M059J (cell line): ENCODE data around the genes CABP1 and TMEM120B.

DNA sequence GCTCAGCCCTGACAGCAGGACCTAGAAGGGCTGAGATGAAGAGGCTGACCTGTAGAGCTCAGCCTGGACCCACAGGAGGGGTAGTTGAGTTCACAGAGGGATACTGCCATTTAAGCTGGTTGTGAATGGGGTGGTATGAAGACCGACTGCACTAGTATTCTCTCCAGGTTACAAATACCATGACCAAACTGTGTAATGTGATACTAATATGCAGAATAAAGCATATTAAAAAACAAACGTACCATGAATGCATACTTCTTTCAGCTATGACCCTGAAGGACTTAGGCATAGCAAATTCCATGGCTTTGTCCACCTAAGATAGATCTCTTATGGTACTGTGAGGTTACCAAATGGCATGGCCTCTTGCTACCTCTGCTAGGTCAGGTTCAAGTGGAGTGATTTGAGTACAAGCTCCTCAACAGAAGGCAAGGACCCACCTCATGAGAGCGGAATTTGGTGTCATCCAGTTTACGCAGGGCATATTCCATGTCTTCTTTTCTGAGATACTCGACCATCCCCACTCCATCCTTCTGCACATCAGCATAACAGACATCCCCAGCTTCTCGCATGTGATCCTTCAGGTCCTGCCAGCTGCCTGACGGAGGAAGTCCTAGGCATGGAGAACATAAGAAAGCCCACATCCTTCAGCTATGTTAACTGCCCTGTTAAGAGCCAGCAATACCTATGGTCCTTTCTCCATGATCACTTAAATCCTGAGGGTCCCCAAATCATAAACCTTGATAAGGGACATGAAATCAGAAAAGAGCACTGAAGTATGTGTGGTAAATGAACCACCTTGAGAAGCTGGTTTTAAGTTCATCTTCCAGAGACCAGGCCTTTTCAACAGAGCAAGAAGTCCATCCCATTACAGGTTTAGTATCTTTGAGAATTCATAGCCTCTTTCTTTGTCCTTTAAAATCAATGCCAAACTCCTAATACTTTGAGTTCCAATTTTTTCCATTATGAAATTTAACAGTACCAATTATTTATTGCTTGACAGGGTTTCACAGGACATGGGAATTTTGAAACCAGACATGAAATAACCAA, 5.7 kb downstream of the SRSF9 start:
- RAMPAGE, long total RNA = no peak

- RAMPAGE, long total RNA = no peak
Observed at GRCh38 chr12:120580127-120580602, 1.0 kb downstream of the POP5 start.

- RAMPAGE, long total RNA = no peak
Observed at GRCh38 chr12:120588764-120589616, 7.8 kb upstream of the POP5 start.

- RAMPAGE, long total RNA = no peak
Observed at GRCh38 chr12:120640357-120641141, at the start of gene CABP1. CABP1 (plus strand) TSS chr12:120640626.

- RAMPAGE, long total RNA = no peak
Observed at GRCh38 chr12:120668755-120669945, 17.8 kb upstream of the MLEC start.

DNA sequence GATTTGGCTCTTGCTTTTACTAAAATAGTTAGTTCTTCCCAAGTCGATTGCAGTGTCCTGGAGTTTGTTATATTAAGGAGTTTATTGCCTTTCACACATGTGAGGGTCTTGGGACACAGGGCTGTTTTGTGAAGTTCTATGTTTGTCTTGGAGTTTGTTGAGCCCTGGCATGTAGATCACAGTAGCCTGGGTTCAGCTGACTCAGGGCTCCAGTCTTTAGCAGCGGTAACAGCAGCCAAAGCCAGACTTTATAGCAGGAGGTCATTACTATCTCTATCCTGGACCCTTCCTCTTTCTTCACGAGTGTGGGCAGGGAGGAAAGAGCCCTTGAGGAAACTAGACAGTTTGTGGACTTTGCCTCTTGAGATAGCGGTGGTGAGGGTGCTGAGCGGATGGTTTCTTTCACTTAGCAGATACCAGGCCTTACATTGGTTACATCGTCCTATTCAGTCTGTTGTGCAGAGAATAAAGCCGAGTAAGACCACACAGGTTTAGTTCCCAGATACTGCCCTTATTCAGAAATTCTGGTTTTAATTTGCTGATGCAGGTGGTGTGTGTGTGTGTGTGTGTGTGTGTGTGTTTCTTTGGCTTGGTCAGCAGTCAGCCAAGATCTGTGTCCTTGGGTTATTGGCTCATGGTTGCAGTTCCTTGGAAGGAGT, 1.8 kb downstream of the MLEC start:
- RAMPAGE, long total RNA = no peak

- RAMPAGE, long total RNA = no peak
Observed at GRCh38 chr12:120698453-120699407, 11.5 kb upstream of the UNC119B start.

GRCh38 chr12:120904563-120904974, 411 bp upstream of the SPPL3 start:
- RAMPAGE, long total RNA = no peak

DNA sequence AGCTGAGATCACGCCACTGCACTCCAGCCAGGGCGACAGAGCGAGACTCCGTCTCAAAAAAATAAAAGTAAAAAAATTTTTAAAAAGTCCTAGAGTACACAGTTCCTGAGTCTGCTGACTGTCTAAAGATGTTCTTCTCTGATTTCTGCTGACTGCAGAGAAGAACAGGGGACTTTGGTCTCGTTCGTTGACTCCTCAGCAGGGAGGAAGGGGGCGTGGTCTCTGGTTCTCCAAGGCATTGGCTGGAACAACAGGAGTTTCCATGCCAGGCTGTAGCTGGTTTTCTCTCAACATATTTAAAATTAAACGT, 16.8 kb upstream of the HNF1A start:
- RAMPAGE, long total RNA = no peak

GRCh38 chr12:121025550-121026241, 9.4 kb upstream of the C12orf43 start:
- RAMPAGE, long total RNA = no peak

GRCh38 chr12:121452241-121453189, 52.6 kb downstream of the RNF34 start:
- RAMPAGE, long total RNA = no peak

- RAMPAGE, long total RNA = no peak
Observed at GRCh38 chr12:121466225-121466854, 66.4 kb downstream of the RNF34 start.

DNA sequence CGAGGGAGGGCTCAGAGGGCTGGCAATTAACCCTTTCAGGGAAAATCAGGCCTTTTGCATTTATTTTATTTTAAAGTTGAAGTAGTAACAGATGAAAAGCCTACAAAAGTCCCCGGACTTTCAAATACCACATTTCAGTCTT, 9.4 kb upstream of the KDM2B start:
- RAMPAGE, long total RNA = no peak

- RAMPAGE, long total RNA = no peak
Observed at GRCh38 chr12:121610145-121610468, 29.3 kb upstream of the KDM2B start.

DNA sequence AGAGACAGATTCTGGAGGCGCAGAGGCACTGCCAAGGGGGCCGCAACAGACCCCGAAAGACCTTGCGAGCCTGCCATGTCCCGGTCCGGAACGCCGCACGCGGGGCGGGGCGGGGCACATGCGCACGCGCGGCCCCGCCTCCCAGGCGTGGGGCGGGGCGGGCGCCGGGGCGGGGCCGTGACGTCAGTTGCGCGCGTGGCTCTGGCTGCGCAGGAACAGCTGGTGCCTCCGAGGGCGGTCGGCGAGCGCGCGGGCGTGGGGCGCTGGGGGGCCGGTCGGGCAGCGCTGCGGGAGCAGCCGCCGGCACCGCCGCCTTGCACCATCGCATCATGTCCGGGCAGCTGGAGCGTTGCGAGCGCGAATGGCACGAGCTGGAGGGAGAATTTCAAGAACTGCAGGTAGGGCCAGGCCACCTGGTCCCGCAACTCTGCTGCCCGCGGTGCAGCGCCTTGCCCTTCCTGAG, at the start of gene TMEM120B:
Gene TMEM120B, plus strand, starts transcription at position 186 of the 463 bp plus-strand sequence.
- RAMPAGE, long total RNA = no peak

GRCh38 chr12:121786952-121787559, 6.4 kb downstream of the RHOF start:
- RAMPAGE, long total RNA = no peak

GRCh38 chr12:121794909-121795207, 1.4 kb upstream of the RHOF start:
- RAMPAGE, long total RNA = no peak

GRCh38 chr12:121800441-121800802, 3.4 kb upstream of the SETD1B start:
- RAMPAGE, long total RNA = no peak

- RAMPAGE, long total RNA = no peak
Observed at GRCh38 chr12:121814495-121815040, 10.8 kb downstream of the SETD1B start.

DNA sequence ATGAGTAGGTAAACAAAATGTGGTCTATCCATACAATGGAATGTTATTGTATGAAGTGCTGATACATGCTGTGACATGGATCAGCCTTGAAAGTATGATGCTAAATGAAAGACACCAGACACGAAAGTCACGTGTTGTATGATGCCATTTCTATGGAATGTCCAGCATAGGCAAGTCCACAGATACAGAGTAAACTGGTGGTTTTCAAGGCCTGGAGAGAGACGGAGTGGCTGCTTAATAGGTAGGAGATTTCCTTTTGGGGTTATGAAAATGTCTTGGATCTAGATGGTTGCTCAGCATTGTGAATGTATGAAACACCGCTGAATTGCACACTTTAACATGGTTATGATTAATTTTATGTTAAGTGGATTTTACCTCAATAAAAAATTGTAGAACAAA, 31.7 kb downstream of the CFAP251 start:
- RAMPAGE, long total RNA = no peak